Keratinocyte (primary cell): ENCODE measurements around the gene KCNK13.

CAGE:
- cytosol, long polyA minus RNA, result no peak
- cytosol, long polyA plus RNA, result no peak
- long polyA plus RNA, result no peak
- nucleus, long polyA minus RNA, result no peak
- nucleus, long polyA plus RNA, result no peak
Measured at GRCh38 chr14:89617876-89618763, 201.1 kb upstream of the FOXN3 start.

GRCh38 chr14:89626431-89626835, 209.4 kb upstream of the FOXN3 start:
CAGE:
- cytosol, long polyA minus RNA, result no peak
- cytosol, long polyA plus RNA, result no peak
- long polyA plus RNA, result no peak
- nucleus, long polyA minus RNA, result no peak
- nucleus, long polyA plus RNA, result no peak

GRCh38 chr14:89641449-89641829, 224.4 kb upstream of the FOXN3 start:
CAGE:
- cytosol, long polyA minus RNA, result no peak
- cytosol, long polyA plus RNA, result no peak
- long polyA plus RNA, result no peak
- nucleus, long polyA minus RNA, result no peak
- nucleus, long polyA plus RNA, result no peak

CAGE:
- cytosol, long polyA minus RNA, result no peak
- cytosol, long polyA plus RNA, result no peak
- long polyA plus RNA, result no peak
- nucleus, long polyA minus RNA, result no peak
- nucleus, long polyA plus RNA, result no peak
Measured at GRCh38 chr14:89659953-89660715, 243.1 kb upstream of the FOXN3 start.

CAGE:
- cytosol, long polyA minus RNA, result no peak
- cytosol, long polyA plus RNA, result no peak
- long polyA plus RNA, result no peak
- nucleus, long polyA minus RNA, result no peak
- nucleus, long polyA plus RNA, result no peak
Measured at GRCh38 chr14:89700694-89701027, 253.9 kb downstream of the EFCAB11 start.

GRCh38 chr14:90061548-90062156, at the start of gene KCNK13:
TSS of gene KCNK13 (plus strand) at chr14:90061994.
CAGE:
- cytosol, long polyA minus RNA, result no peak
- cytosol, long polyA plus RNA, result no peak
- long polyA plus RNA, result no peak
- nucleus, long polyA minus RNA, result no peak
- nucleus, long polyA plus RNA, result no peak

CAGE:
- cytosol, long polyA minus RNA, result no peak
- cytosol, long polyA plus RNA, result no peak
- long polyA plus RNA, result no peak
- nucleus, long polyA minus RNA, result no peak
- nucleus, long polyA plus RNA, result no peak
Measured at GRCh38 chr14:90274438-90274773, 18.1 kb downstream of the PSMC1 start.

CAGE:
- cytosol, long polyA minus RNA, result no peak
- cytosol, long polyA plus RNA, result no peak
- long polyA plus RNA, result no peak
- nucleus, long polyA minus RNA, result no peak
- nucleus, long polyA plus RNA, result no peak
Measured at GRCh38 chr14:90330304-90330592, 1.5 kb downstream of the NRDE2 start.

CAGE:
- cytosol, long polyA minus RNA, result no peak
- cytosol, long polyA plus RNA, result no peak
- long polyA plus RNA, result no peak
- nucleus, long polyA minus RNA, result no peak
- nucleus, long polyA plus RNA, result no peak
Measured at GRCh38 chr14:90401904-90402505, 5.2 kb downstream of the CALM1 start.

CAGE:
- cytosol, long polyA minus RNA, result no peak
- cytosol, long polyA plus RNA, result no peak
- long polyA plus RNA, result no peak
- nucleus, long polyA minus RNA, result no peak
- nucleus, long polyA plus RNA, result no peak
Measured at GRCh38 chr14:90406183-90407302, 9.7 kb downstream of the CALM1 start.

CAGE:
- cytosol, long polyA minus RNA, result no peak
- cytosol, long polyA plus RNA, result no peak
- long polyA plus RNA, result no peak
- nucleus, long polyA minus RNA, result start-site peak on the minus strand at chr14:90652515-90653329, 21 reads
- nucleus, long polyA plus RNA, result no peak
Measured at GRCh38 chr14:90652709-90653207, 163.5 kb downstream of the TTC7B start.

DNA sequence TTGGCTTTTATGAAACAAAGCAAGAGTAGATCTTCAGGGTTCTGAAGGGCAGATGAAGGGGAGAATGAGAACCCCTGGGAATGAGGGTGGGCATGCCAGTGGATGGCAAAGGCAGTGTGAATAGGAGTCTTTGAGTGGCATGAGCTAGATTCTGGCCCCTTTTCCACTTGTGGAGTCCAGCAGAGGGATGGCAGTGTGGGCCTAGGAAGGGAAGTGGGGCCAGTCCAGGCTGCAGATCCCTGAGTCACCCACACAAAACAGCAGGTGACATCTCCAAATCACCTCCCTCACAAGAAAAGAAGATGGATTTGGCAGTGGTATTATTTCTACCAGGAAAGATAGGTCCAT, 151.4 kb downstream of the TTC7B start:
CAGE:
- cytosol, long polyA minus RNA, result no peak
- cytosol, long polyA plus RNA, result no peak
- long polyA plus RNA, result no peak
- nucleus, long polyA minus RNA, result no peak
- nucleus, long polyA plus RNA, result no peak

DNA sequence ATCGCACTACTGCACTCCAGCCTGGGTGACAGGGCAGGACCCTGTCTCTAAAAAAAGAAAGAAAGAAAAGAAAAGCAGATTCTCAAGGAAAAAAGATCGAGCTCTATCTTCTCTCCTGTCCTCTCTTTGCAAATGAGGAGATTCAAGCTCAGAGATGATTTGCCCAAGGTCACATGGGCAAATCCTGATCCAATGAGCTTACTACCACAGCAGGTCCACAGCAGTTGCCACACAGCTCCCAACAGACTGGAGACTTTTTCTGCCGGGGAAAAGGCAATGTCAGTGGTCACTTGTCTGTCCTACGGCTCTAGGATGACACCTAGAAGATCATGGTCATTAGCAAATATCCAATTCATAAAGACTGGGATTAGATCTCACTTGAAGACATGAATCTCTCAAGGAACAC, 58.8 kb downstream of the TTC7B start:
CAGE:
- cytosol, long polyA minus RNA, result no peak
- cytosol, long polyA plus RNA, result no peak
- long polyA plus RNA, result no peak
- nucleus, long polyA minus RNA, result no peak
- nucleus, long polyA plus RNA, result no peak

GRCh38 chr14:90758800-90760088, 57.0 kb downstream of the TTC7B start:
CAGE:
- cytosol, long polyA minus RNA, result no peak
- cytosol, long polyA plus RNA, result no peak
- long polyA plus RNA, result no peak
- nucleus, long polyA minus RNA, result no peak
- nucleus, long polyA plus RNA, result no peak

DNA sequence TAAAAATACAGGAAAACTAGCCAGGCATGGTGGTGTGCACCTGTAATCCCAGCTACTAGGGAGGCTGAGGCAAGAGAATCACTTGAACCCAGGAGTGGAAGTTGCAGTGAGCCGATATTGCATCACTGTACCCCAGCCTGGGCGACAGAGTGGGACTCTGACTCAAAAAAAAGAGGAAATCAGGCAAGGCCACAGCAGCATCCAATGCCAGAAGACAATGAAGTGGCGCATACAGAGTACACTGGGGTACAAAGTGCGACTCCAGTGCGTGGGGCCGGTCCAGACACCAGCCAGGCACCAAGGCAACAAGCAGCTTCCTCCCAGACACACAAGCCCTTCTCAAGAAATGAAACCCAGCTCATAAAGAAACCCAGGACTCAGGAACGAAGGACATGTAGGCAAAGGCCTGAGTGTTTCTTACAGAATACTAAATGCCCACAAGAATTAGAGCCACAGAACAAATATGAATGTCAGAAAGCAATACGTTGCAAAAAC, 28.2 kb downstream of the TTC7B start:
CAGE:
- cytosol, long polyA minus RNA, result no peak
- cytosol, long polyA plus RNA, result no peak
- long polyA plus RNA, result no peak
- nucleus, long polyA minus RNA, result no peak
- nucleus, long polyA plus RNA, result no peak

DNA sequence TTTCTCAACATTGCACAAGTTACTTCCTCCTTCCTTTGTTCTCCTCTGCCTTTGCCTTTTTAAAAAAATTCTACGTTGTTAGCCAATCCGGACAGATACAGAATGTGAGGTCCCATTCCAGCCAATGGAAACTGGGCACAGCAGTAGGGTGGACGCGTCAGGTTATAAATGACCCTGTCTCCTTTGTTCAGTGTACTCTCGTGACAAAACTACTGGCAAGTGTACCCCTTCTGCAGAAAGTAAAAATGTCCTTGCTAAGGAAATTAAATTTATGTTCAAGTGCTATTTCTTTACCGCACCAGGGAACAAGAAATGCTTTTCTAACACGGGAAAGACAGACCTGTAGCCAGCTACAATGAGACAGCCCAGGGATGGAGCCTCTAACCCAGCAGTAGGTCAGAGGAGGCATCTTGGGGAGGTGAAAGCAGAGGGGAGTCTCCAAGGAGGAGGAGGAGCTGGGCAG, 26.2 kb upstream of the DGLUCY start:
CAGE:
- cytosol, long polyA minus RNA, result no peak
- cytosol, long polyA plus RNA, result no peak
- long polyA plus RNA, result no peak
- nucleus, long polyA minus RNA, result no peak
- nucleus, long polyA plus RNA, result no peak

DNA sequence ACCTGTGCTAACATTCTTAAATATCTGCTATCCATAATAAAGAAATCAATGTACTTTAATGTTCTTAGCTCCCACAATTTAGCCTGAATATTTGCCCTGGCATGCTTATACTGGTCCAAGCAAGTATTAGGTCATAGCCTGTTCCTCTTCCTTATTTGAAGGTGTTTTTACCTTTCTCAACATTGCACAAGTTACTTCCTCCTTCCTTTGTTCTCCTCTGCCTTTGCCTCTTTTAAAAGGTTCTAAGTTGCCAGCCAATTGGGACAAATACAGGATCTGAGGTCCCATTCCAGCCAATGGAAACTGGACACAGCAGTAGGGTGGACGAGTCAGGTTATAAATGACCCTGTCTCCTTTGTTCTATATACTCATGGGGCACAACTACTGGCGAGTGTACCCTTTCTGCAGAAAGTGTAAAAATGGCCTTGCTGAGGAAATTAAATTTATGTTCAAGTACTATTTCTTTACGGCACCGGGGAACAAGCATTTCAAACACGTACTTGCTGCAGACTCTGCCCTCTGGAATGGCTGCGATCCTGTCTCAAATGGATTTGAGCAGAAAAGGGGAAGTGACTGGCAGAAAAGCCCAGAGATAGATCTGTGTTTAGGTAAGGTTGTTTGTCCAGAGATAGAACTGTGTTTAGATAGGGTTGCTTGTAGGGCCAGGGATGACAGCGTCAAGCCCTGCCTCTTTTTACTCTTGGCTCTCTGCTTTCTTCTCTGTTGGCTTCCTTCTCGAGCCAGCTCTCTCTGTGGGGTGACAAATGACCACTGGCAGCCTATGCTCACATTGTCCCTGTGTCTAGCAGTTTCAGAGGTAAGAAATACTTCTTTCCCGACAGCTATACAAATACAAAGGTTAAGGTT, 11.2 kb downstream of the DGLUCY start:
CAGE:
- cytosol, long polyA minus RNA, result no peak
- cytosol, long polyA plus RNA, result no peak
- long polyA plus RNA, result no peak
- nucleus, long polyA minus RNA, result no peak
- nucleus, long polyA plus RNA, result no peak

GRCh38 chr14:91220545-91221498, 23.7 kb downstream of the GPR68 start:
CAGE:
- cytosol, long polyA minus RNA, result no peak
- cytosol, long polyA plus RNA, result no peak
- long polyA plus RNA, result no peak
- nucleus, long polyA minus RNA, result no peak
- nucleus, long polyA plus RNA, result no peak

GRCh38 chr14:91367074-91368089, 50.2 kb downstream of the CCDC88C start:
CAGE:
- cytosol, long polyA minus RNA, result no peak
- cytosol, long polyA plus RNA, result no peak
- long polyA plus RNA, result no peak
- nucleus, long polyA minus RNA, result no peak
- nucleus, long polyA plus RNA, result no peak

GRCh38 chr14:91573666-91573899, 63.5 kb upstream of the PPP4R3A start:
CAGE:
- cytosol, long polyA minus RNA, result no peak
- cytosol, long polyA plus RNA, result no peak
- long polyA plus RNA, result no peak
- nucleus, long polyA minus RNA, result no peak
- nucleus, long polyA plus RNA, result no peak